Epithelial cell of proximal tubule (primary cell): ENCODE data around the gene ACAP2.

- RAMPAGE, long total RNA, result no peak
- RRBS, result no CpG with 5 or more reads among the region's 17 CpGs
These were observed 110.5 kb downstream of the XXYLT1 start for GRCh38 chr3:195160278-195161061.

GRCh38 chr3:195179628-195180071, 91.3 kb downstream of the XXYLT1 start:
- RAMPAGE, long total RNA, result no peak
- RRBS, result no CpG with 5 or more reads among the region's 14 CpGs

DNA sequence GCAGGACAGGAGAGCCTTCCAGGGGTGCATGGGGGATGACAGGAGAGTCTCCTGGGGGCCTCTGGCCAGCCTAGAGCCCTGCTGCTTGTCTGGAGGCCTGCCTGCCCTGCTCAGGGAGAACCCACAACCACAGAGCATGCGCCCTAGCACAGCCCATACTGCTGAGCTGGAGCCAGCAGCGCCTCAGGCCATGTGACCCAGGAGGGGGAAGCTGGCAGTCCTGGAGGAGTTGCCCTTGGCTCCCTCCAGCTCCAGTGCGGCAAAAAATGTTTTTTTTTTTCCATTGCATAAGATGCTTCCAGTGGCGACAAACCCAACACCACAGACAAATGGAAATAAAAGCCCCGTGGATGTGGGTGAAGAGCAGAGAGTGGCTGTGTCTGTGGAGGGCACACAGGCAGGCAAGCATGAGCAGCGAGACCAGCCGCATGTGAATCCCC, 49.5 kb downstream of the XXYLT1 start:
- RAMPAGE, long total RNA, result no peak
- RRBS, result no CpG with 5 or more reads among the region's 7 CpGs

- RAMPAGE, long total RNA, result no peak
- RRBS, result no CpG with 5 or more reads among the region's 4 CpGs
These were observed 35.4 kb upstream of the XXYLT1 start for GRCh38 chr3:195306370-195306728.

DNA sequence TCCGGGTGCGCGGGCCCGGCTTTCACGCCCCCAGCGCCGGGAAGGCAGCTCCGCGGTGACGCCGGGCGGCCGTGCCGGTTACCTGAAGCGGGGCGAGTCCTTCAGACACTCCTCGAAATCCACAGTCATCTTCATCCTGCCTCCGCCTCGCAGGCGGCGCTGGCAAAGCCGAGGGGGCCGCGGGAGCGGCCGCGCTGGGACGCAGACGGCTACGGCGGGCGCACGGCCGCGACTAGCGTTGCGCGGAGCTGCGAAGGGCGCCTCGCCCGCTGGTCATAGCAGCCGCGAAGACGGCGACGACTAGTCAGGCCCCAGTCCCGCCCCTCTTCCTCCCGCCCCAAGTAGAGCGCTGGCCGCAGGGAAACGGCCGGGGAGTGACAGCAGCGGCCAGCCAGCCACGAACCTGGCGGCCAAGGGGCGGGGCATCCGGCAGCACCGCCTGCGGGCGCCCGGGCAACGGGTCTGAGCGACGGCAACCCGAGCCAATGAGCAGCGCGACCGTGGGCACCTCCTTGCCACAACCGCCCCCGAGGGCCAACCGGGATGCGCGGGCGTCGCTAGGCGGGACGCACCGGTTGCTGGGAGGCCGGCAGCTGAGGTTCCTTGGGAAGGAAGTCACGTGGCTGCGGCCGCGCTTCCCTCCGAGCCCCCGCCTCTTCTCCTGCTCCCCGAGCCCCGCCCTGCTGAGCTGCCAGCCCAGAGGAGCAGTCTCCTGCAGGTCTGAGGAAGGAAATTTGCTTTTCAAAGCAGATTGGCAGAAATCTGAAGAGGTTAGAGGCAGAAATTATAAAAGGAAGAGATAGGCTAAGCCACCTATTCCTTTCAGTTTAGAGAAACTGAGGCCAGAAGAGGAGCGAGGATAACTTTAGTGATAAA, at the start of gene ACAP2:
Gene ACAP2, minus strand, starts transcription at position 308 of the 876 bp plus-strand sequence.
- RAMPAGE, long total RNA, result no peak
- RRBS, result 1% methylated on average over 14 of the region's 89 CpGs

- RAMPAGE, long total RNA, result no peak
- RRBS, result no CpG with 5 or more reads among the region's 2 CpGs
These were observed 5.2 kb downstream of the PPP1R2 start for GRCh38 chr3:195537967-195538375.

GRCh38 chr3:195555205-195555601, 12.1 kb upstream of the PPP1R2 start:
- RAMPAGE, long total RNA, result no peak
- RRBS, result no CpG with 5 or more reads among the region's 6 CpGs

GRCh38 chr3:195708327-195709009, 12.3 kb upstream of the MUC20 start:
- RAMPAGE, long total RNA, result no peak
- RRBS, result no CpG with 5 or more reads among the region's 6 CpGs

GRCh38 chr3:195727205-195727781, 6.5 kb downstream of the MUC20 start:
- RAMPAGE, long total RNA, result no peak
- RRBS, result 53% methylated on average over 1 of the region's 9 CpGs

DNA sequence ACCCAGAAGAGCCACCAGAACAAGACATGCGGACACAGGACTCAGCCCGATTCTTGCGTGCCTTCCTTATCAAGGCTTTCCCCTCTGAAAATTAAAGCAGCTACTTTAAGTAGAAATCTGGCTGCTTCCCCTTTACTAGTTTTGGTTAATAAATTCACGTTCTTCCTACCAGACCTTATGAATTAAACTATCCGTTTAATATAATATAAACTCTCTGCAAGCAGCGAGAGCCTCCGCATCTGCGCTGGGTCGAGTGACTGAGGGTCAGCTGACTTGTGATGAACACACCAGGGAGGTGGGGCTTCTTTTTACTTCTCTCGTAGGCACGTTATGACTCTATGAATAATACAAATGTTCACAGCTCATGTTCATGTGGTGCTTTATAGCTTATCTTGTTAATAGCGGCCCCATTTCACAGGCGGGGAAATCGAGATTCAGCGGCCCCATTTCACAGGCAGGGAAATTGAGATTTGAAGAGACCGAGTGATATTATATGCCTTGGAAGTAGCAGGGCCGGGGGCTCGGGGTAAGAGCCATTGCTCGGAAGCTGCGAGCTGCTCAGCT, 8.4 kb downstream of the MUC4 start:
- RAMPAGE, long total RNA, result no peak
- RRBS, result no CpG with 5 or more reads among the region's 20 CpGs

DNA sequence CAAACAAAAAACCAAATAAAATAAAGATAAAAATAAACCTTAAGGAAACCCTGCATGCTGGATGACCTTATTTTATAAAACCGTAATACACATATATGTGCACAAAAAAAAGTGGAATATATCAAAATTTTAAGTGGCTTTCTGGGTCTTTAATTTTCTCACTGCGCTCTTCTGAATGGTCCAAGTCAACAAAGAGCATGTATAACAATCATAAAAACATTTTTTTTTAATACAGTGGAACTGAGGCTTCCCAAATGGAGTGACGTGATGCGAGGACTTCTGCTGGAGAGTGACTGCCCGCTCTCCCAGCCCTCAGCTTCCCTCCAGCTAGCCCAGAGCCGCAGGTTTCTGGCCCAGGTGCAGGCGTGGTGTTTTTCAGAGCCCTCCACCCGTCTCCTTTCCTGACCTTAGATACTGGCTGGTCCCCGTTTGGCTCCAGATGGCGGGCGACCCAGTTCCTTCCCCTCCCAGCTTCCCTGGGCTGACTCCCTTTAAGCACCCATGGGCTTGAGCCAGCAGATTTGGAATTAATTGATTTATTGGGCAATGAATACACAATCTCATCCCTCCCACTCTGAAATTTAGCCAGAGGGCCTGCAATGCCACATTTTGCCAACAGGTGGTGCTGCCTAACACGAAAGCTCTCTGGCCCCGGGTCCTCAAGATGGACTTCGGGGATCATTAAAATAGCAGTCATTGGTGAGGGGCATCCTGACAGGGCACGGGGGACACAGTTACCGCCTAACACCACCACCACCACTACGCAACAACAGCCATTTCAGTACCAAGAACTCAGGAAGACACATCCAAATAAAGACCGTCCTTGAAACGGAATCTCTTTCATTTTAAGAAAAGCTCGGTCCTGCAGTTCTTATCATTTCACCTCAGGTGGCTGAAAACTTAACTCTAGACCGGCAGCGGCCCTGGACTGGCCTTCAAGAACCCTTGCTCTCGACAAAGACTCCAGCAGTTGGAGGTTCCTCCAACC, 47.4 kb upstream of the MUC4 start:
- RAMPAGE, long total RNA, result no peak
- RRBS, result no CpG with 5 or more reads among the region's 23 CpGs

DNA sequence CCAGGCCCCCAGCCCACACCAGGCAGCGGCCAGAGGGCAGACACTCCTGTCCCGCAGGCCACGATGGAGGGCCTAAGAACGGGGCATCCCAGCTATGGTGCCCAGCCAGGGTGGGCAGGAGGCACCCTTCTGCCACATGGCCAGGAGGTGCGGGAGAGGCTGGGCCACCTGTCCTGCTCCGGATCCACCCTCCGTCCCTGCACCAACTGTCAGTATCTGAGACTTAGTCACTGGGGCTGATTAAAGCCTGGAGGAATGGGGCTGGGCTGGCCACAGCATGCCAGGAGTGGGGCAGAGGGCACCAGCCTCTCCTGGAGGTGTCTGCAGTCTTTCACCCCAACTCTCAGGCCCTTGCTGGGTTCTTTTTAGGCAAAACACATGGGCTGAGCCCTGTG, 37.9 kb downstream of the TNK2 start:
- RAMPAGE, long total RNA, result no peak
- RRBS, result no CpG with 5 or more reads among the region's 7 CpGs

DNA sequence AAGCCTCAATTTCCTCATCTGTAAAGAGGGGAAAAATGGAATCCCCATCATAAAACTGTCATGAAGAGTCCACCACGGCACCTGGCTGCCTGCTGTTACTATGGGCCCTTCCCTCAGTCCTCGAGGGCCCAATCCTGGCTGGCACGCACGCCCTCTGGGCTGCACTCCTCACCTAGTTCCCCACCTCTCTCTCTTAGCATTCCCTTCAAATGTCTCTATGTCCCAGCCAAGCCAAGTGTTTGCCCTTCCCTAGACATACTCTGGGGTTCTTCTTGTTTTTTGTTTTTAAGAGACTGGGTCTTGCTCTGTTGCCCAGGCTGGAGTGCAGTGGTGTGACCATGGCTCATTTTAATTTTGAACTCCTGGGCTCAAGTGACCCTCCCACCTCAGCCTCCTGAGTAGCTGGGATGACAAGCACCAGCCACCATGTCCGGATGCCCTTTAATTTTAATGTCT, 10.0 kb downstream of the TNK2 start:
- RAMPAGE, long total RNA, result no peak
- RRBS, result no CpG with 5 or more reads among the region's 5 CpGs

GRCh38 chr3:195905957-195906728, 2.2 kb downstream of the TNK2 start:
- RAMPAGE, long total RNA, result no peak
- RRBS, result no CpG with 5 or more reads among the region's 15 CpGs

GRCh38 chr3:195932400-195933019, 24.2 kb upstream of the TNK2 start:
- RAMPAGE, long total RNA, result no peak
- RRBS, result no CpG with 5 or more reads among the region's 9 CpGs

DNA sequence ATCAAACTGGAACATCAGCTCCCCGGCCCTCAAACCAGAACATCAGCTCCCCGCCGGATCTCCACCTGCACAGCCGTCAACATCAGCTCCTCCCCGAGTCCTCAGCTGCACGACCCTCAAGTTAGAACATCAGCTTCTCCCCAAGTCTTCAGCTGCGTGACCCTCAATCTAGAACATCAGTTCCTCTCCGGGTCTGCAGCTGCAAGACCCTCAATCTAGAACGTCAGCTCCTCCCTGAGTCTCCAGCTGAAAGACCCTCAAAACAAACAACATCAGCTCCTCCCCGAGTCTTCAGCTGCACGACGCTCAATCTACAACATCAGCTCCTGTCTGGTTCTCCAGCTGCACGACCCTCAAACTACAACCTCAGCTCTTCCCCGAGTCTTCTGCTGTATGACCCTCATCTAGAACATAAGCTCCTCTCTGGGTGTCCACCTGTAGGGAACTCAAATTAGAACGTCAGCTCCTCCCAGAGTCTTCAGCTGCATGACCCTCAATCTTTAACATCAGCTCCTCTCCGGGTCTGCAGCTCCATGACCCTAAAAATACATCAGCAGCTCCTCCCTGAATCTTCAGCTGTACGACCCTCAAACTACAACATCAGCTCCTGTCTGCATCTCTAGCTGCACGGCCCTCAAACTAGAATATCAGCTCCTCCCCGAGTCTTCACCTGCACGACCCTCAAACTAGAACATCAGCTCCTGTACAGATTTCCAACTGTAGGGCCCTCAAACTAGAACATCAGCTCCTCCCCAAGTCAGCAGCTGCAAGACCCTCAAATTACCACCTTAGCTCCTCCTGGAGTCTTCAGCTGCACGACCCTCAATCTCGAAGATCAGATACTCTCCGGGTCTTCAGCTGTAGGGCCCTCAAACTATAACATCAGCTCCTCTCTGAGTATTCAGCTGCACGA, 33.6 kb upstream of the TNK2 start:
- RAMPAGE, long total RNA, result no peak
- RRBS, result no CpG with 5 or more reads among the region's 24 CpGs

GRCh38 chr3:195961402-195961862, 53.1 kb upstream of the TNK2 start:
- RAMPAGE, long total RNA, result no peak
- RRBS, result no CpG with 5 or more reads among the region's 14 CpGs

DNA sequence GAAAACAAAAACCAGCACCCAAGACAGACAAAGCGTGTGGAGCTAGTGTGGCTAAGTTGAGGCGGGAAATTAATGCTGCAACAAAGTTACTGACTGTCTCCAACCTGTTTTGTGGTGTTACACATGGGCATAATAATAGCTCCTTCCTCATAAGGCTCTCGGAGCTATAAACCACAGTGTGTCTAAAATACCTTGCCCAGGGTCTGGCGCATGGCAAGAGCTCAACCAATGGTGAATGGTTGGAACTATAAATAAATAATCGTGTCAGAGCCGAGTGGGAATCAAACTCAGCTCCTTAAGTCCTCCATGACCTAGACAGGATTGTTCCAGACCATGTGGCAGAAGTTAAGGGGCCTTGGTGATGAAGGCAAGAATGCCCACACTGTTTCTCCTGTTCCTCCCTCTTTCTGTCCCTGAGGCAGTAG, 36.0 kb upstream of the TFRC start:
- RAMPAGE, long total RNA, result no peak
- RRBS, result no CpG with 5 or more reads among the region's 6 CpGs

- RAMPAGE, long total RNA, result no peak
- RRBS, result no CpG with 5 or more reads among the region's 6 CpGs
These were observed 33.3 kb downstream of the ZDHHC19 start for GRCh38 chr3:196177874-196178384.

DNA sequence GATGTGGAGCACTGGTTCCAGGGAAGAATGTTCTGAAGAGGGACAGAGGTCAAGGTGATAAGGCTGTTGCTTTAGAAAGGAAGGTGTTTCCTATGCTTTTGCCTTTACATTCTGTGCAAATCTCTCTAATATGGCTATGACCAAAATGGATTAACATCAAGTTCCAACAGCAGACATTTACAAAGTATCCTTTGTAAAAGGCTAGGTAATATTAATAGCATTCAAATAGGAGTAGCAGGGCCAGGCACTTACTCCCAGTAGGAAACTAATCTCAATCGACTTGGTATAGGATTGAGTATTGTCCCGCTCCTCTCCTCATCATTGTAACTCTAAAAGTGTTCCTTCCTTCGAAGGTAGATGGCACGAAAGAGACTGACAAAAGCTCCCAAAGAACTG, 21.2 kb downstream of the SLC51A start:
- RAMPAGE, long total RNA, result no peak
- RRBS, result no CpG with 5 or more reads among the region's 4 CpGs